ENCODE results near the genes GKN1, GFPT1 and ANXA4.

DNA sequence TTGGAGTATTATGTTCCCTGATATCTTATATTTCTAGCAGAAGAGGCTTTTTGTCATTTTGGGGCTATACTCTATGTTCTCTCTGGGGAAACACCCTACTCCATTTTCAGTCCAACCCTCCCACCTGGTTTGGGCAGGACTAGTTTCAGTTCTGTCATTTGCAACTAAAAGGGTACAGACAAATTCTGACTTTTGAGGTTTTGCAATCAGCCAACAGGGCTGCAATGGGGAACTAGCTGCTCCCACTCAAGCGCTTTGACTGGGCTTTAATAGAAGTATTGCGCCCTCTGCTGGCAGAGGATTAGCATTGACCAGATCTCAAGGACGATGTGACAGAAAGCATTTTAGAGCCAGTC is 25.5 kb downstream of the FBXO48 start:
- PRO-cap: no peak

DNA sequence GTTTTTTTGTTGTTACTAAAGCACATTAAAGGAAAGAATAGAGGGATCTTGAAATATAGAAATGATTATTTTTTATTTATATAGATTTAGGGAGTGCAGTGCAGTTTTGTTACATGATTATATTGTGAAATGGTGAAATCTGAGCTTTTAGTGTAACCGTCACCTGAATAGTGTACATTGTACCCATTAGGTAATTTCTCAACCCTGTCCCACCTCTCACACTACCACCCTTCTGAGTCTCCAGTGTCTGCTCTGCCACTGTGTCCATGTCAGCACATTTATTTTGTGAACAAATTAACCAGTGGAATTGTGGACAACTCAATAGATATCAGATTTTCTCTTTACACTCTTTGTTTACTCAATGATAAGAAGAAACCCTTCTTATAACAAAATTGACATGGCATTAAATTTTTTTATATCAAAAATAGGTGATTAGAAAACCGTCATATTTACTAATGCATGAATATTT is 24.2 kb downstream of the APLF start:
- PRO-cap: no peak

DNA sequence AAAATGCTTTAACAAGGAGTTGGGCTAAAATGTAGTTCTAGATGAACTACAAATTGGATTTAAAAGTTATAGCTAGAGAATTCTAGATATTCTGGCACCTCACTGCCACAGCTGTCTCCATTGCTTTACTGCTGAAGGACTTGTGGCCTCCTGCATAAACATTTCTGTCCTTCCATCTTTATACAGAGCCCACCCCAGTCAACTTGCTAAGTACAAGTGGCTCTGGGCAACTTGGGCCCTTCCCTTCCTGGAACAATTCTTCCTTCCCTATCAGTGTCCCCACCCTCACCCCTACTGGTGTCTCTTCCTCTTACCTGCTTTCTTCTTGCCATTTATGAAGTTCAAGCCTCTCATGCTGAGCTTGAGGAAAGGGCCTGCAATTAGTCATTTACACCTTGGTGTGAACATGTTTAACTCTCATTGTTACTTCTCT is 44.9 kb downstream of the ARHGAP25 start:
- PRO-cap: no peak

- PRO-cap: no peak
These were observed 36.4 kb downstream of the BMP10 start for GRCh38 chr2:68834799-68835295.

DNA sequence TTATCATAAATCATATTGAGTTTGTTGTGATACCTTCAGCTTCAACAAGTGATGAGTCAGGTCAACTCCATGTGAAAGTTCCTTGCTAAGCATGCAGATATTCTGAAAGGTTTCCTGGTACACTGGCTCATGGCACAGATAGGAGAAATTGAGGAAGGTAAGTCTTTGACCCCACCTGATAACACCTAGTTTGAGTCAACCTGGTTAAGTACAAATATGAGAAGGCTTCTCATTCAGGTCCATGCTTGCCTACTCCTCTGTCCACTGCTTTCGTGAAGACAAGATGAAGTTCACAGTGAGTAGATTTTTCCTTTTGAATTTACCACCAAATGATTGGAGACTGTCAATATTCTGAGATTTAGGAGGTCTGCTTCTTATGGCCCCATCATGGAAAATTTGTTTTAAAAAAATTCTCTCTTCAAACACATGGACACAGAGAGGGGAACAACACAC is at the start of gene GKN1:
GKN1 (plus strand) TSS at position 242 of the 453 bp plus-strand sequence.
- PRO-cap: no peak

- PRO-cap: no peak
These were observed 179.1 kb downstream of the ANTXR1 start for GRCh38 chr2:69192113-69192412.

GRCh38 chr2:69205018-69205225 is 182.1 kb downstream of the GFPT1 start:
- PRO-cap: no peak

DNA sequence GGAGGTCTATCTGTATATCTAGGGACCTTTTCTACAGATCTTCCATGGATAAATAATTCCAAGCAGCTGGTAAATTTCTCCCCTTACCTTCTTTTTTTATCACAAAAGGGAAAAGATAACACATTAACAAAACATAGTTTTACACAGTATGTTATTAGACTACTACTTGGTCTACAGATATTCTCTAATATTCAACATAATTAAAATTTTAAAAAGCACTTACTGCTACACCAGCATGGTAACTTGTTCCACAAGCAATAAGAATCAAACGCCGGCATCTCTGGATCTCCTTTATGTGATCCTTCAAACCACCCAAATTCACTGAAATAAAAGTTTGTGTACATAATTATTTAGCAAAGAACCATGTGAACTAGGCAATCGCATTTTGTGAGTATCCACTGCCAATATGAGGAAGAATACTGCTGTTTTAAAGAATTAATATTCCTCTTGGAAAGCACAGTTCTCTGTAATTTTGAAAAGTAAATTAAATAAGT is 45.1 kb downstream of the GFPT1 start:
- PRO-cap: no peak

GRCh38 chr2:69386664-69387705 is at the start of gene GFPT1:
Gene GFPT1 (minus strand): TSS chr2:69387227.
- PRO-cap: bidirectional peak, plus-strand start at chr2:69387431, minus-strand start at chr2:69387250

DNA sequence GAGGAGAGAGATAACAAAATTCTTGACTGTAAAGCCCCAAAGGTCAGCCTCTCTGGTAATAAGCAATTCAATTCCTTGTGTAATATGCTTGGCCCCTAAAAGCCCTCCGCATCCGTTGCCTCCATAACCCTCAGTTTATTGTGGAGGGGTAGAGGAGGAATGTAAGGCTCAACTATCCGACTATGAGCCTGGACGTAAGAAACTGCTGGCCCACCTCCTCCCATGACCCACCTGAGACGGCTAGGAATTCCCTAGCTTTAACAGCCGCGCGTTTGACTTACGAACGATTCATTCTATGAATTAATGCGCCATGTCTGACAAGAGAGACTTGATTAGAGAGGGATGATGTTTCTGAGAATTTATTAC is 662 bp upstream of the GFPT1 start:
- PRO-cap: no peak

- PRO-cap: no peak
These were observed 14.9 kb downstream of the AAK1 start for GRCh38 chr2:69628605-69629097.

DNA sequence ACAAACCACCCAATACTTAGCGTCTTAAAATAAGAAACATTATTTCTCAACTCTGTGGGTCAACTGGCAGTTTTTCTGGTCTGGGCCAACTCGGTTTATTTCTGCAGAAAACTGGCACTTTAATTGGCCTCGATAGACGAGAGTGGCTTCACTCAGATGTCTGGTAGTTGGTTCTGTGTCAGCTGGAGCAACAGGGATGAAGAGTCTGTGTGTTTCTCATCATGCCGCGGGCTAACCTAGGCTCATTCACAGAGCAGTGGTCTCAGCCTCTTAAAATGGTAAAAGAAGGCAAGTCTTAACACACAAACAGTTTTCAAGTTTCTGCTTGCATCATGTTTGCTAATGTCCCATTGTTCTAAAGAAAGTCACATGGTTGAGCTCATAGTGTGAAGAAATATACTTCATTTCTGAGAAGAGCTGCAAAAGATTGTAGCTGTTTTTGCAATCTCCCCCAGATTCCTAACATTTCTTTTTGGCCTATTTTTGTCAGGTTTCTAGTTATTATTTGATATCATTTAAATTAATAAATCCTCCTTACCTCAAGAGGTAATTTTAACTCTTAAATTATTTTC is 37.5 kb upstream of the ANXA4 start:
- PRO-cap: no peak

DNA sequence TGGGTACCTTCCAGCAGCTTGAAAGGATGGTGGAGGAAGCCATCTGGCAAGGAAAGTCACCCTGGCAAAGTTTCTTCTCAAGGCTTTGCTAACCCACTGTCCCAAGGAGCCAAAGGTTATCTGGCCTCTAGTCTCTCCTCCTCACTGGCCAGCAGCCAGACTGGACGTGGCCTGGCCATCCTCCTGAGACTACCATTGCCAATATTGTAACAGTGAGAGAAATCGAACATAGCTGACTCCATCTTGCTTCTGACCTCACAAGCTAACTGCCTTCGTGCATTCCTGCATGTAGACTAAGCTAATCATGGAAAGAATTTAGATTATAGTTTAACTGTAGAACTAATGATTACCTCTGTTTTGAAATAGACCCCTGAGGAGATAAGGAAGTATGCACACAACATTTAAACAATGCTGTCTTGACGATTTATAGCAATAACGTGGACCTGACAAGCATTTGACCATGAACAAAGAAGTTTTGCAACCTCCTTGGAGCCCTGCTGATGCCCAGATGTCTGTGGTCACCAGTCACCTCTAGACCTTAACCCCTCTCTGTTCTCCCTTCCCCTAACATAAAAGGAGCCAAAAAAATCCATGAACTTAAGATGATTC is 7.8 kb upstream of the ANXA4 start:
- PRO-cap: no peak

DNA sequence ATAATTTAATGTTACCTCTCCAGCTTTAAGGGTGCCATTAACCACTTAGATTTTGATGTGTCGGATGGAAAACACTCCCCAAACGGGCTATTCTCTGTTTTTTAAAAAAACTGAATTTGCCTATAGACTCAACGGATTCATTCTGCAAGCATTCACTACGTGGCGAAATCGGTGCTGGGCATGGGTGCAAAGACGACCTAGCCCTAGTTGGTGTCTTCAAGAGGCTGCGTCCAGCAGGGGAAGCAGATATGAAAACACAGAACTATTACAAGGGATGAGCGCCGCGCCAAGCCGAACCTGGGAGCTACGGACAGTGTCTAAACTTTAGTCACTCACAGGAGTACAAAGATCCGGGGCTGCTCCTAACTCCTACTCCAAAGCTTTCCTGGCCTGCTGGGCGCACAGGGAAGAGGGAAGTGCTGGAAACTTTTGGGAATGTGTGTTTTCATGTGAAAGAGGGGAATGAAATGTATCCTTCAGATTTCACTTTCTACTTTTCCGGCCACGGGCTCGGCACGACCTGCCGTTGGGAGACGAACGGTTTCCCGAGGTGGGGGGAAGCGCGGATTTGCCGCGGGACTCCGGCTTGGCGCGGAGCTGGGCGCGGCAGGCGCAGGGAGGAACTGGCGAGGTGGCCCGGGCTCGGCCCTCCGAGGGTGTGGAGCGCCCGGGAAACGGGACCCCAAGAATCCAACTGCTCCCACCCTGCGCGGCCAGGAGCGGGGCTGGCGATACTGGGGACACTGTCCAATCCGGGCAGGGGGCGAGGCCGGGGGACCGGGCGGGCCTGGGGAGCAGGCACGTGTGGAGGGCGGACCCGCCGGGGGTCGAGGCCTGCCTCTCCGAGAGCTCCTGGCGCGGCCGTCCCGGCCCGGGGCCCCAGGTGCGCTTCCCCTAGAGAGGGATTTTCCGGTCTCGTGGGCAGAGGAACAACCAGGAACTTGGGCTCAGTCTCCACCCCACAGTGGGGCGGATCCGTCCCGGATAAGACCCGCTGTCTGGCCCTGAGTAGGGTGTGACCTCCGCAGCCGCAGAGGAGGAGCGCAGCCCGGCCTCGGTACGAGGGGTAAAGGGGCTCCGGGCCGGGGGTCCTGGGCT is at the start of gene ANXA4:
ANXA4 (plus strand) TSS at position 1,016 of the 1,098 bp plus-strand sequence.
- PRO-cap: no peak

GRCh38 chr2:69894958-69895331 is 1.2 kb downstream of the SNRNP27 start:
- PRO-cap: no peak

- PRO-cap: no peak
These were observed 1.9 kb upstream of the MXD1 start for GRCh38 chr2:69912922-69913425.

DNA sequence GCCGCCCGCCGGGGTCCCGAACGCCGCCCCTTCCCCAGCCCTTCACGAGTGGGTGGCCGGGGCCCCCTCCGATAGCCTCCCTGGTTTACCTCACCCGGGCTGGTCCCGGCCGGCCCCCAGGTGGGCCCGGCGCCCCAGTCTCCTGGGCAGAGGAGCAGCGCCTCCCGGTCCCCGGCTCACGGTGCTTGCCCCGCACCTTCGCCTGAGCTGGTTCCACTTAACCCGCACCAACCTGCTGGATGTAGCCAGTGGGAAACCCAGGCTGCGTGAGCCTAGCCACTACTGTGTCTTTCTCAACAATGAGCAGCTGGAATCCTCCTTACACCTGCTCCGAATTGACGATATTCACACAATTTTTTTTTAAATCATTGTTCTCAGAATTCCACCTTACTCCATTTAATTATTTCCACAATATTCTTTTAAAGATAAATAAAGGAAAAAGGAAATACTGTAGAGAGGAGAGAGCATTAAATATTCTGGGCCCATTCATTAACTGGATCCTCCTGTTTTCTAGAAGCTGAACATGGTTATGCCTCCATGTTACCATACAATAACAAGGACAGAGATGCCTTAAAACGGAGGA is 789 bp downstream of the MXD1 start:
- PRO-cap: no peak

DNA sequence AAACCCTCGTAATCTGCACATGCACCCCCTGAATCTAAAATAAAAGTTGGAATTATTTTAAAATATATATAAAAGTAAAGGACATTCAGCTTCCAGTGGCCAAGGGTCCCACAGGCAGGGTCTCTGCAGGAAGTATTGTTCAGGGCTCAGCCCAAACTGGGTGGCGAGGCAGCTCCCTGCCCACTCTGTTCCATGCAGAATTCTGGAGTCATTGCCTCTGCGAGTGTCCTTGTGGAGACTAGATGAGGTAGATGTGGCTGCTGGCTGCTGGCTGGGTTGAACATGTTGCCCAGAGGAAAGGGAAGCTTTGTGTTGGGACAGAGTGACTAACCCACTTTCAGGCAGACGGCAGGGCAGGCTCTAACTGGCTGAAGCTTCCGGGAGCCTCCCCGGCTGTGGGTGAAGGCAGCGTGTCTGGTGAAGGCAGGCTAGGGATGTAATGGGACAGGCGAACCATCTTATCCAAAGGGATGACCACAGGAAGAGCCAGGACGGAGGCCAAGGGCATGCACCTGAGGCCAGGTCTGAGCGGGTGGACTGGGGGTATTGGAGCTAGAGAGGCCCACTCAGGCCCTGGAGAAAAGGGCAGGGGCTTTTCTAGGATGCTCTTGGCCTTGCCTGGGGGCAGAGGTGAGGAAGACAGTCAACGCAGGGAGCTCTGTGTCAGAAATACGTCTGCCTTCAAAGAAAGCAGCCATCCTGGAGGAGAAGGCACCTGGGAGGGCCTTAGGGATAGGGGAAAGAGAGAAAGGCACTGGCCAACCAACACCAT is 16.0 kb downstream of the ASPRV1 start:
- PRO-cap: no peak

DNA sequence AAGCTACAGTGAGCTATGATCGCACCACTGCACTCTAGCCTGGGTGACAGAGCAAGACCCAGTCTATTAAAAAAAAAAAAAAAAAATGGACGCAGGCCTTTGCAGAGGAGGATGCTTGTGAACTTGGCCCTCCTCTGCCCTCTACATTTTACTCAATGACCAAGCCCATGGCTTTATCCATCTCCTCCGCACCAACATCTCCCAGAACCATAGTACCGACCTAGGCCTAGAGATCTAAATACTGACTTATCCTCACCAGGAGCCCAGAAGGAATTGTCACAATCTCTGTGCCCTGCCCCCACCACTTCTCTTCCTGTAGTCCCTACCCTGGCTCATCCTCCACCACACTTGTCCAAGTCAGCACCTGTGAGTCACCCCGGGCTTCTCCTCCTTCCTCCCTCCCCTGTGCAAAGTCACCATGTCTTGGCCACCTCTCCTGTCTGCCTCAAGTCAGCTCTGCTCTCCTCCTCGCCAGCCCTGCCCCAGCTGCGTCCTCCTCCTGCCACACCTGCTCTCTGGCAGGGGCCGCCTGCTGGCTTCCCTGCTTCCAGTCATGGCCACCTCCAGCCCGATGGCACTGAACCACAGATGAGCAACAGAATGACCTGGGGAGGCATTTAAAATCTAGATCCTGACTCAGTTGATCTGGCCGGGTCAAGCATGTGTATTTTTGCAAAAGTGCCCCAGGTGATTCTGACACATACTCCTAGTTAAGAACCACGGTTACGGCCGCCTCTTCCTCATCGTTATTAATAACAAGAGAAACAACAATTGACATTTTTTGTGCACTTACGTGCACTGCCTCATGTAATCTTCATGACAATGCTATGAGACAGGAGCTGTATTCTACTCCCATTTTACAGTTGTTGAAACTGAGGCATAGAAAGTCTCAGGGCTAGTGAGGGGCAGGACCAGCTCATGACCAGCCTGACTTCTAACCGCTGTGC is 36.0 kb upstream of the ASPRV1 start:
- PRO-cap: no peak

DNA sequence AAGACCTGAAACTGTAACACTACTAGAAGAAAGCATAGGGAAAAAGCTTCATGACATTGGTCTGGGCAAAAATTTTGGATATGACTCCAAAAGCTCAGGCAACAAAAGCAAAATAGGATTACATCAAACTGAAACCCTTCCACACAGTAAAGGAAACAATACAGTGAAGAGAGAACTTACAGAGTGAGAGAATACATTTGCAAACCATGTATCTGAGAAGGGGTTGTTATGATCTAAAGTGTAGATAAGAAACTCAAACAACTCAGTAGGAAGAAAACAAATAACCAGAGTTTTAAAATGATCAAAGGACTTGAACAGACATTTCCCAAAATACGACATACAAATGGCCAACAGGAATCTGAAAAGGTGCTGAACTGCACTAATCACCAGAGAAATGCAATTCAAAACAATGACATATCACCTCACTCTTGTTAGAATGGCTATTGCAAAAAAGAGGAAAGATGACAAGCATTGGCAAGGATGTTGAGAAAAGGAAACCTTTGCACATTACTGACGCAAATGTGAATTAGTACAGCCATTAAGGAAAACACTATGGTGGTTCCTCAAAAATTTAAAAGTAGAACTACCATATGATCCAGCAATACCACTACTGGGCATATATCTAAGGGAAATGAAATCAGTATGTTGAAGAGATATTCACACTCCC is 57.5 kb upstream of the ASPRV1 start:
- PRO-cap: no peak

All from peritoneum (tissue), 1 donor.